ENCODE measurements around a stretch of chr10.

DNA sequence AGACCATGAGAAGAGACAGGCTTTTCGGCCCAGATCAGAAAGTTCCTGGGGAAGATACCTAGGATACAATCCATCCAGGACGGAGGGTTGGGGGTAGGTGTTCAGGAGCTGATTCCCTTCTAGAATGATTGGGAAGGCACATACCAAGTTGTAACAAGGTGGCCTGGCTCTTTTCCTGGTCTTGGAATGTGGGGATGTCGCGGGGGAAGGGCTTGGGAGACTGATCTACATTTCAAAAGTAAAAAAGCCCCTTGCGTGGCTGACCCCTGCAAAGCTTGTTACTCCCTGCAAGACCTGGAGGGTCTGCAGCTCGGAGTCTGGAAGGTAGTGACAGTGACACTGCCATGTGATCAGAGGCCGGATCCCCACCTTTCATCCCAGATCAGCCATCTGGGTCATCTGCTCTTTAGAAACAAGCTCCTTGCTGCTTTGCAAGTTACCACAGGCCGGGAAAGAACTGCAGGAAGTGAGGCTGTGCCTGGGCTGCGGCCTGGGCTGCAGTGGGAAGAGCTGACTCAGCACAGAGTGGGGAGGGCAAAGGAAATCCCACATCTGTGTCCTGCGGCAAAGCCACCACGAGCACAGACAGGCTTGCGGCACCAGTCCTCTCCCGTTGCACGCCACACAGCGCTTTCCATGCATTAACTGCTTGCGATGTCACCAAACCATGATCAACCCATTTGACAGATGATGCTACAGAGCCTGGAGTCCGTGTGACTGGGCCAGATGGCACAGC, 97.8 kb downstream of the SH3PXD2A start:
- PRO-cap: no peak

DNA sequence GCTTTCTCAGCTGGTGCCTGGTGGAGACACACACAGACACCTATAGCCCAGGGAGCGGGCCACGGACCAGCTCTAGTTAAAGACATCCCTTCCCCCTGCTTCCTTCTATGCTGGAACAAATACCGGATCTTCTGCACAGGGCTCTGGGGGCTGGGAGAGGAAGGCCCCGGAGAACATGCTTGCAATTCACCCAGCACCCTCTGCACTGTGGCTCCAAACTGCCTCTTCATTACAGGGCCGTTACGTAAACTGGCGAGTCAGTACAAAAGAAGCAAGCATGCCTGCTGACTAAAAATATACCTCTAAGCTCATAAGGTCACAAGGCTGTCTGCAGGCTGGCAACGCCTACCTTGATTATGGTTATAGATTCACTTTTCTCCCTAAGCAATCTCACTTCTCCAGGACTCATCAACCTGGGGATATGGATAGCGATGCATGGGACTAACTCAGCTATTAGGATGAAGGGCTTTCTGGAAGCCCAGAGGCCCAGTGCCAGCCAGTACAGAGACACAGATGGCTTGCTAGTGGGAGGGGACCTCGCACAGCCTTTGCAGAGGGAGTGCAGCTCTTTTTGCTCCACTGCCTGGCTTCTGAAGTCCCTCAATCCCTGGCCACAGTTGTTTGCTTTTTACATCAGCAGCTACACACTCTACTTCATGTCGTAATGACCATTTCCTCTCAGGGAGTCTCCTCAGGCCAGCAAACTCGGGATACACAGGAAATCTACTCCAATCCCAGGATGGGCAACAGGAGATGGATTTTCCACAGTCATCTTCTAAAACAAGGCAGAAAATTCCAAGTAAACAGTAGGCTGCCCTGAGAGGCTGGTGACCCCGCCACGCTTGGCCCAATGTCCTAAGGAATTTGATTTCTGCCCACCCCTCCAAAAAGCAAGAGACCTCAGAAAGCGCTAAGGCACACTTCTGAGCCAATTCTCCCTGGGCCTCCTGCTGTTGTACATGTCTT, 96.1 kb downstream of the SH3PXD2A start:
- PRO-cap: no peak

DNA sequence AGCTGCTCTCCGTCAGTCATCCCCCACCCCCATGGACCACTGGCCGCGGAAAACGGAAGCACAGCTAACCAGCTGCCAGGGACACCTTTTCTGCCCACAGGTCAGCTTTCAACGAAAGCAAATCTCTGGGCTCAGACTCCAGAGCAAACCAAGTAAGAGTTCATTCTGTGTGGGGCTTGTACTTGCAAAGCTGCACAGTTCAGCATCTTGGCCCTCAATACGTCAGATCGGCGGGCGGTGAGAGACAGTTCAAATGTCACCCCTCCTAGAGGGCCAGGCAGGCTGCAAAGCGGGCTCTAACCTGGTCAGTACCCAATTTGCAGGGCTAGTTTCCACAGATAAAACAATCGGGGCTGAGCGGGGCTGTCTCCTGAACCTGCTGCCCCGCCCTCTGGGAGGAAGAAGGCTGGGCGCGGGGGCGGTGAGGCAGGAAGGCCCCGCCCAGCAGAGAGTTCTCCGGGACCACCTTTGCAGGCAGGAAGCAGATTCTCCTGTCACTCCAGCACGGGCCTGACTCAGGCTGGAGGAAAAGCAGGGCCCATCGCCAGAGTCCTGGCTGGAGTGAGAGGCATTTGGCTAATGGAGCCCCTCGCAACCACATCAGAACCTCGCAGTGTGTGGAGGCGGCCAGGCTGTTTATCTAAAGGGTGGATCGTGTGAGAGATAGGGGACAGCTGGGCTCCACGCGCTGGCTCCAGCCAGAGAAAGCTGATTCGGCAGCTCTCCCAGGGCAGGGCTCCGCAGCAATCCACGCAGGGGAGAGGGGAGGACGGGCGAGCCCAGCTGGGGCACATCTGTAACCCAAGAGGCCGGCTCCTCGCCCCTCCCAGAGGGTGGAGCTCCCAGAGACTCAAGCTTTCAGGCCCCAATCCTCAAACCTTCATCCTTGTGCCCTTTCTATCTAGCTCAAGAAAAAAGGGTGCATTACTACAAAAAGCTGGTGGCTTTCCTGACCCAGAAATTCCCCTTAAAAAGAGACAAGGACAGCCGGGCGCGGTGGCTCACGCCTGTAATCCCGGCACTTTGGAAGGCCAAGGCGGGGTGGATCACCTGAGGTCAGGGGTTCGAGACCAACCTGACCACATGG, 83.1 kb downstream of the SH3PXD2A start:
- PRO-cap: unidirectional peak, plus-strand start at position 450 of the sequence; unidirectional peak, plus-strand start at position 484 of the sequence; unidirectional peak, minus-strand start at position 752 of the sequence

- PRO-cap: no peak
Measured at GRCh38 chr10:103780182-103780921, 75.0 kb downstream of the SH3PXD2A start.

DNA sequence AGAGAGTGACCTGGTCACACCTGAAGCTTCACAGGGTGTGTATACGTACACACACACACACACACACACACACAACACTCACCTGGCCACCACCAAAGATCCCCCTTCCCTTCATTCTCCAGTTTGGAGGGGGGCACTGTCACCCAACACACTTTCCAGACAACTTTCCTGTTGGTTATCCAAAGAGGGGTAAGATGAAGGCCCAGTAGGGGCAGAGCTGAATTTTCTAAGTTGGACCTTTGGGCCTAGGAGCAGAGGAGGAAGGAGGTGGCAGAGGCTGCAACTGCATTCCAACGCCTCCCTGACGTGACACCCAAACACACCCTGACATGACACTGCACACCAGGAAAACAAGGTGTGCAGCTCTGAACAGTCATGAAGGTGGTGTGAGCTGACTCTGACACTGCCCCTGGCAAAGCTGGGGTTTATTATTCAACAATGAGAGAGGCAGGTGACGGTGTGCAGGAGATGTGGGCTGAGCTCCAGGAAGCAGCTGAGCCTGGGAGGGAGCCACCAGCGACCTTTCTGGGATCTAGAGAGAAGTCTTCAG, 65.8 kb downstream of the SH3PXD2A start:
- PRO-cap: no peak

GRCh38 chr10:103856052-103856889, 895 bp upstream of the SH3PXD2A start:
- PRO-cap: no peak

DNA sequence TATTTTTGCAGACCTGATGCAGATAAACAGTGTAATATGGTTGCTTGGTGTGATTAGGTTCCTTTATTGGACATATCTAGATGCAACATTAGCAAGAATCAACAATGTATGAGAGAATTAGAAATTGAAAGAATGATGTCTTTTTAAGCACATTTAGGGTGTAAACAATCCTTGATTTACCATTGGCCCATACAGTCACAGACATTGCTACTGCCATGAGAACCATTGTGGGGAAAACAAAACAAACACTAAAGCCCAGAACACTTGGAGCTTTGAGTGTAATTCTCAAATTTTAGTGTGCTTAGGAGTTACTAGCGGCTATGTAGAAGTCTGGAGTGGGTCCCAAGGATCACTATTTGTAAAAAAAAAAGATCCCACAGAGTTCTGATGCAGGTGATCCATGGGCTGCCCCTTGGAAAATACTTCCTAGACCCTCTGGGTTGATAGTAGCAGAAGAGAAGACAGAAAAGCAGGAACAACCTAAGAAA, 36.8 kb downstream of the SLK start:
- PRO-cap: no peak

DNA sequence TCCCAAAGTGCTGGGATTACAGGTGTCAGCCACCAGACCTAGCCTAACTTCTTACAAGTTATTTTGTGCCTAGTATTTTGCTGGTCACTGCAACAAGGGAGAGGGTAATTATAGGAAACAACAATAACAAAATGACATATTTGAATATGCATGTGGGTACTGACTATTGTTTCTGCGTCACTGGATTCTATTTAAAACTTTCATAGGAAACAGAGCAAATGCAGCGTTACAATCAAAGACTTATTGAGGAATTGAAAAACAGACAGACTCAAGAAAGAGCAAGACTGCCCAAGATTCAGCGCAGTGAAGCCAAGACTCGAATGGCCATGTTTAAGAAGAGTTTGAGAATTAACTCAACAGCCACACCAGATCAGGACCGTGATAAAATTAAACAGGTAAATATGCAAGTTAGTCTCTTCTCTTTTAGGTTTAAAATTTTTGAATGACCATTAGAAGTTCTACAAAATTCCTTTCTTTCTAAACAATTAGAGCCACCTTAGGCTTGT, 52.6 kb downstream of the SLK start:
- PRO-cap: no peak

DNA sequence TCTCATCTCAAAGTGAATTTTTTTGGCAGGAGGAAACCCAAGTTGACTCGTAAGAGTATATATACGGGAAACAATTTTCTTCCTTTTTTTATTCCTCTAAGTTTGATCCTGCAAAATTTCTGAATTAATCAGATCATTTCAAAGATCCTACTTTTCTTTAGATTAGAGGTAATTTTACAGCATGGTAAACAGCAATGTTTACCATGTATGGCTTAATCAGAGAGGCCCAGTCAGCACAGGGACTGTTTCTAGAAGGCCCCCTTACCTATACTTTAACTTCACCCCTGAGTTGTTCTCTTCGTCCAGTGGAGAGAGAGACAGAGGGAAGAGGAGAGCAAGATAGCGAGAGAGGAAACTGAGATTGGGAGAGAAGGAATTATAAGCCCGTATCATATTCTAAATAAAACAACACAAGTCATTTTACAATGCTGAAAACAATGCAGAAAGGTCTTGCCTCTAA, 634 bp downstream of the COL17A1 start:
- PRO-cap: no peak

- PRO-cap: no peak
Measured at GRCh38 chr10:104322310-104322962, 15.8 kb downstream of the ITPRIP start.

DNA sequence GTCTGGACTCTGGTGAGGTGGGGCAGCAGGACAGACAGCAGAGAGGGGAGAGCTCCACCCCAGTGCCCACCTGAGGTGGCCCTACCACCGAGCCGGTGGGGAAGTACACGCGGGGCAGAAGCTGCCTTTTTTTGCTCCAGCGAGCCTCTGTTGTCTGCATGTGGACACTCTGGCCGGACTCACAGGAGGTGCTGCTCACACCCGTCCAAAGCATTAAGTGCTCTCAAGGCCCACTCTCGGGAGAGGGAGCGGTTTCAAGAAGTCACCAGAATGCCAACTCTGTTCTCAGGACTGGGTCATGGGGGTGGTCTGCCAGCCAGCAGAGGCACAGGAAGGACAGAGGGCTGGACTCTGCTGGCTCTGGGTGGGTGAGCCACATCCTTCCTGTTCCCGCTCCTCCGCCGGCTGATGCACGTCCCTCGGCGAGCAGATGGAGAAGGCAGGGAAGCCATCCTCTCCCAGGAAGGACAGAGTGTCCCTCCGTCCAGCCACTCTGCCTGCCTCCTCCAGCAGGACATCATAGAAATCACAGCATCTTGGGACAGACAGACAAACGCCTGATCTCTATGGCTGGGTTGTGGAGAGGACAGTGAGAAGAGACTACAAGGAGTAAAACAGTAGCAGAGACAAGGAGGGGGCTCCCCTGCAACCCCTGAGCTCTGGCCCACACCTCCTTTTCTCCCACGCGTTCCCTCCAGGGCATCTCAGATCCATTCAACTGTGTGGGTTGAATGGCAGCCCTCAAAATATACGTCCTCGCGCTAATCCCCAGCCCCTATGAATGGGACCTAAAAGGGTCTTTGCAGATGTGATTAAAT, 12.1 kb downstream of the ITPRIP start:
- PRO-cap: no peak

DNA sequence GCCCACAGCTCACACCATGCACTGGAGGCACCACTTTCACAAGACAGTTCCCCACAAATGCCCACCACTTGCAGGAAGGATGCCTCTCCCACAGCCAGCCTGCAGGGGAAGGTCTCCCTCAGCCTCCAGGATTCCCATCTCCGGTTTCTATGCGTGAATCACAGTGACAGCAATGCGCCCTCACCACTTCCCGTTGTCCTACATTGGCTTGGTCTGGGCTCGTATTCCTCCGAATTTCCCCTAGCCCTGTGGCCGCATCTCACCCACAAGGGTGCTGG, 10.3 kb downstream of the ITPRIP start:
- PRO-cap: unidirectional peak, plus-strand start at position 224 of the sequence

DNA sequence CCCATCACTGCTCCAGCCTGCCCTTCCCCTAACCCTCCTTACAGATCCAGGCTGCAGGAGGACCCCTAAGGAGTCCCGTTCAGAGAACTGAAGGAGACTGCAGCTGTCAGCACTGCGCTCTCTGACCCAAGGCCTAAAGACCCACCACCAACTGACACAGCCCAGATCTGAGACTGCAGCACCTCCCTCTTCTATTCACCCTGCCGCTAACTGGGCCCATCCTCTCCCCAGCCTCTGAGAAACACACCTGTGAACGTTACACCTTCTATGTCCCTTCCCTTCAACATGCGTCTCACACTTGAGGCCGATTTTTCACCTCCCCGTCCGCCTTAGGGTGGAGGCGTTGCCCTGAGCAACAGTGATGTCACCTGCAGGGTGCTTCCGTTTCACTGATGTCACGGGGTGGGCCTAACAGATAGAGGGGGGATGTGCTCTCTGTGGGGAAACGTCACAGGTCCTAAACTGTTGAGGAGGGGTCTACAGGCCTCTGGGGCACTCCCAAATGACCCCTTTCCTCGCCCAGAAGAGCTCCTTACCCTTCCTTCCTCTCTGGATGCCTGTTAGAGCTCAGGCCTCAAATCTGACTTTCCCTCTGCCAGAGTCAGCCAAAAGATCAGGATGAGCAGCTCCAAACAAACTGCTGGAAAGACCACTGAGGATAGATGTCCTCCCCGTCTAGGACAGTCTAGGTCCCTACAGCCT, 5.0 kb downstream of the ITPRIP start:
- PRO-cap: no peak

DNA sequence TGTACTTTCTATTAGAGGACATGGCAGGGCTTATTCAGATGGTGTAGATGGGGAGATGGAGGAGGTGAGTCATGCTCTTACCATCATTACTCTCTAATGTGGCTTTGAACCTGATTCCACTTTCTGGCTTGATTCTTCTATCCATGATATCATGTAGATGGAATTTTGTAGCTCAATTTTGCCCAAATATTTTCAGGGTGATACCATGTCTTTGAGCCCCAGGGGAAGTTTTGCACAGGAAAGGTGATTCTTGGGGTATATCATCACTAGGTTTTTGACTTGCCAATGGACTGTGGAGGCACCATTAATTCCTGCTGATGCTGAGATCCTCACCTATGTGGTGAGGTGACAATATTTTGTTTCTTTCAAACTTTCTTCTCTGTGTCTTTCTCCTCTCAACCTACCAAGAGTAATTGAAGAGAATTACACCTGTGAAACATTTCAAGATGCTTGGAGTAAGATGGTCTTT, 91.9 kb downstream of the CFAP58 start:
- PRO-cap: no peak

GRCh38 chr10:104779626-104779926, 138.5 kb downstream of the SORCS3 start:
- PRO-cap: no peak

DNA sequence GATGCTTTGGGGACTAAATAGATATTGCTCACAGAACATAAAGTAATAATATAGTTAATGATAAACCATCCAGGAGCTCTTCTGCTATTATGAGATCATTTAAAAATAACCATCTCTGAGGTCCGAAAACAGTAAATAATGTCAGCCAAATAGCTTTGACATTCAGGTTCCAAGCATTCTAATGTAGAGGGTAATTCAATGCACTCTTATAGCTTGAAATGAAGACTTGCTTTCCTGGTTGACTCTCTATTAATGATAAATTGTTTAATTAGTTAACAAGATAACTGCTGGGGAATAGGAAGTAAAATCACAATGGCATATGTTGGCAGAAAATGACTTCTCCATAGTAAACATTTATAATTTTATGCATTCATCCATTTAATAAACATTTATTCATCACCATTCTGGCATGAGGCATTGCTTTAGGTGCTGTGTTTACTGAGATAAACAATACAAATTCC, 875.6 kb downstream of the SORCS3 start:
- PRO-cap: no peak

DNA sequence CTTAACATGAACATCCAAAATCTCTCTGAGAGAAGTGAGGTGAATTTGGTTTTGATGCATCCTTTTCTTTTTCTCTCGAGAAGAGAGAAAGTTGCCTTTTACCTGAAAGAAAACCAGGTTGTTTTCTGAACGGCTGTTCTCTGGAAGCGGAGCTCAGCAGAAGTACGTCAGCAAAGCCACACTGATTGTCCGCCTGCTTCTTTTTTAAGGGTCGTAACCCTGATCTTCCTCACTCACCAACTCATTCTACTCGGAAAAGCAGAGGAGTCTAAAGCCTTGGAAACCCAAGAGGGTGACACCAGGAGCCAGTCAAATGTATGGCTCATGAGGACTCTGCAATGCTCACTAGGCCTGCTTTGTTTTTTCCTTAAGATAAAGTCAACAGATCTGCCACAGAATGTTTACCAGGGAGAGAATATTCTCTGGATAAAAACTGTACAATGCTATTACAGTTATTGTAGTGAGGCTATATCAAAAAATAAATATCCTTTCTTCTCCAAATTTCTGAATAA, 1236.7 kb downstream of the SORCS3 start:
- PRO-cap: no peak

DNA sequence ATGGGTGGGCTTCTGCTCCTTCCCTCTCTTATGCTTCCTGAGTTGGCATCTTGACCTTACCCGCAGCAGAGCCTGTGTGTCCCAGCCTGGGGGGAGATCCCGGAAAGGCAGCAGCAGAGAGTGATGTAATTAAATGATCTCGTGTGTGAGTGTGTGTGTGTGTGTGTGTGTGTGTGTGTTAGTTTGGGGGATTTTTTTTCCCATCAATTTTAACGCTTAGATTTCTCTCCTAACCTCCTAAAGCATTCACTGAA, 565 bp upstream of the SORCS1 start:
- PRO-cap: no peak

DNA sequence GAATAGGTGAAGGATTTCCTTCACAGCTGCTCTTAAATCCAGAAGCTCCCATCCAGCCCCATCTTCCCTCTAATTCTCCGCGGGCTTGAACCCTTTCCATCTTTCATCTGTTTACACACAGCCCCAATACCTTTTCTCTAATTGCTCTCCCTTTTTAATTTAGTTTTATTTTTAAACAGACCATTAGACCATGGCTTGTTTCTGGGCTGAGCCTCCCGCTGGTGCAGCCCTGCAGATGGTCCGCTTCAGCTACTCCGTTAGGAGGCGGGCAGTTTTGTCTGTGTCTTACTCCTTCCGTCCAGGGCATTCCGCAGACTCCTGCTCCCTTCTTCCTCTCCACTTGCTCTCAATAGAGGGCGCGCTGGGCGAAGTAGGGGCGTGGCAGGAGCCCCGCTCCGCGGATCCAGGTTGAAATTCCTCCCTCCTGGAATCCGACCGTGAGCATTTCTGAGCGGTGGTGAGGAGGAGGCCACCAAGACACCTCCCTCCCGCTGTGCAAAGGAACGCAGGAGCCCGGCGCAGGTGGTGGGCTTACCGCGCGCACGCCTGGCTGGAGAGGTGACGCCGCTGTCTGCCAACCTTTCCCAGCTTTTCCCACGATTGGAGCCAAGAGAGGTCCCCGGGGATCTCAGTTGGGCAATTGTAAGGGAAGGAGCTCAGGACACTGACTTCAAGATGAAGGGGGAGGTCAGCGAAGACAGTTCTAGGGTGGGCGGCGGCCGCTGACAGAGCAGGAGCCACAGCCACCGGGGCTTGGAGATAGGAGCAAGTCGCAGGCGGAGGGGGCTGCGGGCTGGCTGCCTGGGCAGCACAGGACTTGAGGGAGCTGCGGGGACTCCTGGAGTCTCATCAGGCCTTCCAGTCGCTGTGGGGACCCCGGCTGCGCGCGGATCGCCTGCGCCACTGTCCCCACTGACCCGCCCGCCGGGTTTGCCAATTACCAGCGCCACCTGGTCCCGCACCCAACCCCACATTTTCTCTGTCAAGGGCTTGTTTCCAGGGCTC, 1011.4 kb downstream of the XPNPEP1 start:
- PRO-cap: no peak

DNA sequence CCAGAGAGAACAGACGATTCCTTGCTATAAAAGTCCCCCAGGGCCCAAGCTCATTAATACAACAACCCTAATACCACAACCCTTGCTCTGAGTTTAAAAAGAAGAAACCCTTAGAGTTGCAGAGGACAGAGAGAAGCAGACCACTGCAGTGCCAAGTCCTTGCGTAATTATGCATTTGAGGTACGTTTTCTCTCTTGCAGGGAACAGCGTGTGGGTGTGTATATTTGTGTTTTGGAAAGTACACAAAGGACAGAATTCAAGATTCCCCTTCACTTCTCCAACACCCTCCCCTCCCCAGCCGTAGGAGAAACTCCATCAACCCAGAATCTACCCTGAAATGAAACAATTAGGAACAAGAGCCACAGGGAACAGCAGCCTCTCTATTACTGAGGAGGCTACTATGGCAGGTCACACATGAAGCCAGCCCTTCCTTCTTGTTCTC, 23.3 kb downstream of the XPNPEP1 start:
- PRO-cap: no peak